AG10803 (cell line): ENCODE measurements around a stretch of chr10.

GRCh38 chr10:62681440-62681748, 123.1 kb upstream of the ADO start:
- RRBS: no CpG with 5 or more reads among the region's 5 CpGs

DNA sequence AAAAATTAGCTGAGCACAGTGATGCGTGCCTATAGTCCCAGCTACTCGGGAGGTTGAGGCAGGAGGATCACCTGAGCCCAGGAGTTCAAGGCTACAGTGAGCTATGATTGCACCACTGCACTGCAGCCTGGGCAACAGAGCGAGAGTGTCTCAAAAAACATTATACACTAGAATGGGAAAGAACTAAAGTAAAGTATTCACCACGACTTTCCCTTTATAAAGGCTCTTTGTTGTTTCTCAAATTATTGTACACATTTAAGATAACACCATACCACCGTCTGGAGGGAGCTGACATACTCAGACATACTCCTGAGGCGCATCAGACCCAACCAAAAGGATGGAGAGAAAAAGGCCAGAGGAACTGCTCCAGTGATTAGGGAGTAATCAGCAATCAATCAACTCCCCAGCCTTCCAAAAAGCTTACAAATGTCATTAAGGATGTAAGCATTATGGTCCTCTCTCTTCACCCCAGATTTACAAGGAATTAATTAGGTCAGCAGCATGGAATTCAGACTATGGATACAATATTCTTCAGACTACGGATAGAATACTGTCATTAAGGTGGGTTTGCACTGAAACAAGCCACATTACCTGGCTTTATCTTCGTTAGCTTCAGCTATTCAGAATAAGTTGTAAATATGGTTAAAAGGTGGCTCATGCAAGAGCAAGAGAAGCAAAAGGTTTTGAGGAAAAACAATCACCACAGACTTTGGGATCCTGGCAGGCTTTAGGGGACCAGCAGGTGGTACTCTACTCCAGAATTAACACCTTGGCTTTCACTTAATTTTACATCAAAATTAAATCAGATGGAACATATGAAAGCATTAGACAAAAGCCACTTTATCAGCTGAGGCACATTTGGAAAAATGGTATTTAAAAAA, 32.9 kb downstream of the NRBF2 start:
- RRBS: no CpG with 5 or more reads among the region's 8 CpGs

- RRBS: no CpG with 5 or more reads among the region's 2 CpGs
These were observed 56.0 kb downstream of the NRBF2 start for GRCh38 chr10:63188968-63189690.

DNA sequence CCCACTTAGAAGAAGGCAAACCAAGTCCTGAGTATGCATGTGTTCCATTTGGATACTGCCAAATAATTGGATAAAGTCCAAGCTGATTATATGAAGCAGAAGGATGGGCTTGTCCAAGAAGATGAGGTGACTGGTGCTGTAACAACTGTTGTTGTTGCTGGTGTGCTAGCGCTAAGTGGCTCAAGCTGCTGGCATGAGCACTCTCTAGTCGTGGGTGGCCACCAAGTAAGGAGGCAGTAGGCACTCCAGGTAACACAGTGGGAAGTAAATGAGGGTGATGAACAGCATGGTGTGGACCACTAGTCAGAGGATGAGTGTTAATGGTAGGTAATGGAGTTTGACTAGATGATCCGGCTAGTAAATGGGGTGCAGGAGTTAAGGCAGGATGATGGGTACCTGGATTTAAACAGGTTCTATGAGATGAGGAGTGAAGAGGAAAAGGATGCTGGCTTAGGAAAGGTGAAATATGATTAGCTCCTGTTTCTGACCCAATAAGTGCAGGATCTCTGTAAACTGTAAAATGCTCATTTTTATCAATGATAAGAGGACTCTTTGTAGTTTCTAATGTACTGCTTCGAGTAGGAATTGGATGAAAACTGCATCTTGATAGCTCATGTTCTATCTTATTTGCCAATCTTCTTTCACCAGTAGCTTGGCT, 80.5 kb downstream of the NRBF2 start:
- RRBS: no CpG with 5 or more reads among the region's 4 CpGs

DNA sequence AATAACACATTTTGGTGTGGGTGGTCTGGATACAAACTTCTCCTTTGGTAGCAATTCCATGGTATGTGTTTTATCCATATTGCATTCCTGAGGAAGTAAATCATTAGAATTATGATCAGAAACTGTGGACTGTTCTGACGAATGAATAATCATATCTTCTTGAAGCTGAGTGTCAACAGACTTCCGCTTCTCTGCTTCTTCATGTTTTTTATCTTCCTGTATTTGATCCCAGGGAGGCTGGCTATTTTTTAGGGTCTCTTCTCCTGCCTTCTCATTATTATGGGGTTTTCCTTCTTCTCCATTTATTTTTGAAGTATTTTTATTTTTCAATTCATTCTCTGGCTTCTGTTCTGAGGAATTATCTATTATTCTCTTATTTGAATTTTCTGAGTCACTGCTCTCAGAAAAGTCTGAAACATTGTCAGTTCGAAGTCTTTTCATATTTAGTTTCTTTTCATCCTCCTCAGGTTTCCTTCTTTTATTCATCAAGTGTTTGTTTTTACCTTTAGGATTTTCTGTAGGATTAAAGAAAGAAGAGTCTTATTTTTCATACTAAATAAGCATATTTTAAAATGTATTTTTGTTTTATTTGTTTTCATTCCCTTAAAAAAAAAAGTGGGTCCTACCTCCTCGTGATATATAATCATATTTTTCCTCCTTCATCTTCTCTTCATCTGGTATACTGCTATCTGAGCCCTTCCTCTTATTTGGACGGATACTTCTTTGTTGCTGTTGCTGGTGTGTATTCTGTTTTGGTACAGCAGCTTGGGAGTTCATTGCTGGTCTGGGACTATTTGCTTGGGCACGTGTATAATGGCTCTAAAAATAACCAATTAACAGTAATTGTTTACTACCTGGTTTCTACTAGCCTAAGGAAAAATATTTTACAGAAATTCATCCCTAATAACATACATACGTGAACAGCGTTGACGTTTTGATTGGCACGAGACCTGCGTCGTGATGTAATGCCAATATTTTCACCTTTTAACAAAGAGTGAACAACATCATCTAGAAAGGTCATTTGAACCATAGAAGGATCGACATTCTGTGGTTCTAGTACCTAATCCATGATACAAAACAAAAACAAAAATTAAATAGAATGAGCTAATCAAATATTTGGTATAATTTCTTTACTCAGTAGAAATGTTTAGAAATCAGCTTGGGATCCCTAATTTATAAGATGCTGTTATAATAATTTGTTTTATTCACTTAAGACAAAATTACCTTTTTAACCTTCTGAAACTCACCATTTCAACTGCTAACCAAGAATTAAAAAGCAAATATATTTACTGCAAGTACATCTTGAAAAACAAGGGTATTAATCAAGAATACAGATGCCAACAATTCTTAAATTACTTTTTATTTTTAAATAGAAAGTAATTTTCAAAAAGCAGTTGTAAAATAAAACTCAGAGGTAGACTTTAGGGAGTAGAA, 82.0 kb downstream of the NRBF2 start:
- RRBS: no CpG with 5 or more reads among the region's 13 CpGs

DNA sequence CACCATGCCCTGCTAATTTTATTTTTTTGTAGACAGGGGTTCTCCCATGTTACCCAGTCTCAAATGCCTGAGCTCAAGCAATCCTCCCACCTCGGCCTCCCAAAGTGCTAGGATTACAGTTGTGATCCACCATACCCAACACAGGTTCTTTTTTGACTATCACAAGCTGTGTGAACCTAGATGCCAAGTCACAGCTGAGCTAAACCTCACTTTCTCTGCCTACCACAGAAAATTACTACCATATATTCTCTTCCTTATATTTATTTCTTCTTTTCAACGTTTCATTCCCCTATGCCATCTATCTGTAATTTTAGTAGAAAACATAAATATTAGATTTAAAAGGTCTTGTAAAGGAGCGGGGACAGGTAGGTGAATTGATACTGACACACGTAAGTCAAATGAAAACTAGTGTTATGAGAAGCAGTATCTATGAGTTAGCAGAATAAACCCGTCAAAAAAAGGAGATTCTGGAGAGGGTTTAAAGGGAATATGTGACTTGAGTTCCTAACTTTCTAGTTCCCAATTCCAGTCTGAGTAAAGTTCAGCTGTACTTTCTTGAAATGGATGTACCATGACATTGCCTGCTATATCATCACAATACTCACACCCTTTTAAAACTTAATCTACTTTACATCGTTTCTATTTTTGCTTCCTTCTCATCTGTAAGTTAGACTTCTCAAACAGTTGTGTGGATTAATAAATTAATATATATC, 122.0 kb downstream of the NRBF2 start:
- RRBS: no CpG with 5 or more reads among the region's 6 CpGs

DNA sequence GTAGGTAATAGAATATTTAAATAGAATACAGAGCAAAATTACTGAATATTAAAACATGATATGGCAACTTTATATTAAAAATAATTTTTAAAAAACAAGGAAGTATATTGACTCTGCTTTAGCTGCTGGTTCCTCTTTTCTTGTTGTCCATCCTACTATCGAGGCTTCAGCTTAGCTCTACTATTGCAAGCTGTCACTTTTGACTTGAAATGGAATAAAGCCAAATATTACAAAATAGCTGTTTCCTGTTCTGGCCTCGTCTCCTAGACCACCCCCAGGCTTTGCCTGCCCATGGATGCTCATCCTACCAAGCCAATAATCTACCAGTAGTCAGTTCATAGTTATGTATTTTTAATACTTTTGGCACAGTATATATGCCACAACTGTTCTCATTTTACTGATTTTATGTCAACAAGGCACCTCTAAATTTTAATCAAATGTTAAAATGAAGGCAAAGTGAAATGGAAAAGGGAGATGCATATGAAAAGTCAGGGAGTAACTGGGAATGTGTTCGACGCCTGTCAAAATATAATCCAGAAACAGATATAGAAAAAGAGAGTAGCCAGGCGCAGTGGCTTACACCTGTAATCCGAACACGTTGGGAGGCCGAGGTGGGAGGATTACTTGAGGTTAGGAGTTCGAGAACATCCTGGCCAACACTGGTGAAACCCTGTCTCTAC, 123.4 kb downstream of the NRBF2 start:
- RRBS: no CpG with 5 or more reads among the region's 9 CpGs

- RRBS: no CpG with 5 or more reads among the region's 1 CpG
These were observed 140.4 kb downstream of the NRBF2 start for GRCh38 chr10:63273492-63274002.

GRCh38 chr10:63485237-63486016, 19.6 kb upstream of the JMJD1C start:
- RRBS: no CpG with 5 or more reads among the region's 3 CpGs

- RRBS: no CpG with 5 or more reads among the region's 2 CpGs
These were observed 20.9 kb upstream of the JMJD1C start for GRCh38 chr10:63486565-63487158.

DNA sequence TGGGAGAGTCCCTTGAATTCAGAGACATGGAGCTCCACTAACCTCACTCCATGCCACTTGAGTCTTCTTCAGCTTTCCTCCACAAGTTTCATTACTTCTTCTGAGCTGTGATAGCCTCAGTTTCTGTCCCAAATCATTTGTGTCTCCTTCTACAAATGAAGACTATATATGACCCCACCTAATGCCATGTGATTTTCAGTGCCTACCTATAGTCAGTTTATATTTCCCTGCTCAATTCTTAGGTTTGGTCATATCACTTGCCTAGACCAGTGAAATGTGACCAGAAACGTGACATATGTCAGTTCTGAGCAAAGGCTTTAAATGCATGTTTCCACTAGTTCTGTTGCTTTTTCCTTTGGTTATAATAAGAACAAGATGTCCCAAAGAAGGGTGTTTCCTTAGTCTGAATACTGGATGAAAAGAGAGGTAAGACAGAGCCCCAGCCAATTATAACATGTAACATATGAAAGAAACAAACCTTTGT, 24.6 kb upstream of the REEP3 start:
- RRBS: no CpG with 5 or more reads among the region's 1 CpG

DNA sequence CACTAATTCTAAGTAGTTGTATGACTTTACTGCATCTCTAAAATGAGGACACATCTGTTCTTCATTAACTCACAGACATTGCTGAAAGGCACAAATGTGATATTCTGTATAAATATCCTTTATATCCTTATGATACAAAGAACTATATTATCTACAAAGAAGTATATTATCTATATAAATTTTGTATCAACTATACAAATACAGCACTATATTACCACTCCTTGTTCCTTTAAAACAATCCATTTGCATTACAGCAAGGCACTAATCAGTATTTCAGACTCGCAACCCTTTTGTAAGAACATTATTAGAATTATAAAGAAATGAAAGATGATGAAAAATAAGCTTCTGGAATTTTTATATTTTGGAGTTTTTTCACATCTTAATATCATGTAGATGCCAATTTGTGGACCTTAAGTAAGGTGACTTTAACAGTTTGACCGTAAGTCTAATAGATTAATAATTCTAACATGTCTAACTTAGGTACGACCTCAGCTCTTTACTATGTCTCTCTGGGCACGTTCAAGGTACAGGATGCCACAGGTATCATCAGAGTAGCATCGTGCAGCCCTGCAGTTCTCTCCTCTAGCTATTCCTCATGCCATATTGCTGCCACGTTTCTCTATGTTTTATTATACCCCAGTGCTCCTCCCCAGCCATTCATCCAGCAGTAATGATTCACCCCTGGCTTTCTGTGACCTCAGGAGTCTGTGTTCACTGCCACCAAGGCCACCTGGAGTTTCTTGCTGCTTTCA, 21.4 kb downstream of the REEP3 start:
- RRBS: no CpG with 5 or more reads among the region's 6 CpGs

GRCh38 chr10:63609925-63610359, 88.7 kb downstream of the REEP3 start:
- RRBS: no CpG with 5 or more reads among the region's 3 CpGs

DNA sequence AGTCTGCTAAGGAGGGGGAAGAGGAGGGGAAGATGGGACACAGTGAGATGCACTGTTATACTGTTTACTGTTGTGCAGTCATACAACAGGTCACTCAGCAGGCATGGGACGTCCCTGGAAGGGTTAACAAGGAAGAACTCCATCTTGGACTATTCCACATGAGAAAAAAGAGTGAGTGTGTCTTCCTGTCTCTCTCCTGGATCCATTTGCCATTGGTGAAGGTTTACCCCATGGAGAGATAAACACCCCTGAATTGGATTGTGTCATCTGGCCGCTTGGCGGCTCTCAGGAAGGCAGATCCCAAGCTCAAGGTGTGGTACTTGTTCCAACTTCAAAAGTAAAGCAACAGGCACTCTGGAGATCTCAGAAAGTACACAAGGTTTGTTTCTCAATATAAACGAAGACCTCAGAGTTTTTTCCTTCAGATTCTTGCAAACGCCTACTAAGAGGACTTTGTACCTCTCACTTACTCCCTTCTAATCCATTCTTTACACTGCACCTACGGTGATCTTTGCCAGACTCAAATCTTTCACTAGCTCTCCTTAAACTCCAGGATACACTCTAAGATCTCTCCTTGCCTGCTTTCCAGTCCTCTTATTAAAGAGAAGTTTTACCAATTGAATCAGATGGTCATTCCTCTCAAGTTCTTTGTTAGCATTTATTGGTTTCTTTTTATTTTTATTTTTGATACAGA, 116.7 kb downstream of the REEP3 start:
- RRBS: no CpG with 5 or more reads among the region's 6 CpGs

DNA sequence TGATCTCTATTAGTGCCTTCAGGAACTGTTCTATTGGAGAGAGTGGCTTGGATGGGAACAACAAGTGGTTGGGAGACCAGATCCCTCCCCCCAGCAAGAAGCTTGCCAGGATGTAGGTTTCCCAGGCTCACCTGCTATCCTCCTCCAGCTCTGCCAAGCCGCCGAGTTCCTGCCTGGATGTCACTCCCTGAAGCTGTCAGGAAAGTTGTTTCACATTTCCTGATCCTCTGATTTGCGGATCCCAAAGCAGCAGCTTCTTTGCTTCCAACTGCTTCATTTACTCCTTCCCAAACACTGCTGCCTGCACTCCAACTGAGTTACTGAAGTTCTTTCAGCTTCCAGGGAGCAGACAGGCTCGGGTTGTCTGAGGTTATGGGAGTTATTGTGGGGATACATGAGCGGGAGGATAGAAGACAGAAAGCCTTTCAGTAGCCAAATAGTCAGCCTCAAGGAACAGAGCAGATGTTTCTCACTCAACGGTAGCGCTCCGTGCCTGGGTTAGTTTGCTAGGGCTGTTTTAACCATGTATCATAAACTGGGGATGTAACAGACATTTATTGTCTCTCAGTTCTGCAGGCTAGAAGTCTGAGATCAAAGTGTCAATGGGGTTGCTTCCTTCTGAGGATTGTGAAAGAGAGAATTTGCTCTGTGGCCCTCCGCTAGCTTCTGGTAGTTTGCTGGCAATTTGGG, 515.9 kb downstream of the REEP3 start:
- RRBS: no CpG with 5 or more reads among the region's 9 CpGs

GRCh38 chr10:64041009-64041613, 519.9 kb downstream of the REEP3 start:
- RRBS: no CpG with 5 or more reads among the region's 15 CpGs

DNA sequence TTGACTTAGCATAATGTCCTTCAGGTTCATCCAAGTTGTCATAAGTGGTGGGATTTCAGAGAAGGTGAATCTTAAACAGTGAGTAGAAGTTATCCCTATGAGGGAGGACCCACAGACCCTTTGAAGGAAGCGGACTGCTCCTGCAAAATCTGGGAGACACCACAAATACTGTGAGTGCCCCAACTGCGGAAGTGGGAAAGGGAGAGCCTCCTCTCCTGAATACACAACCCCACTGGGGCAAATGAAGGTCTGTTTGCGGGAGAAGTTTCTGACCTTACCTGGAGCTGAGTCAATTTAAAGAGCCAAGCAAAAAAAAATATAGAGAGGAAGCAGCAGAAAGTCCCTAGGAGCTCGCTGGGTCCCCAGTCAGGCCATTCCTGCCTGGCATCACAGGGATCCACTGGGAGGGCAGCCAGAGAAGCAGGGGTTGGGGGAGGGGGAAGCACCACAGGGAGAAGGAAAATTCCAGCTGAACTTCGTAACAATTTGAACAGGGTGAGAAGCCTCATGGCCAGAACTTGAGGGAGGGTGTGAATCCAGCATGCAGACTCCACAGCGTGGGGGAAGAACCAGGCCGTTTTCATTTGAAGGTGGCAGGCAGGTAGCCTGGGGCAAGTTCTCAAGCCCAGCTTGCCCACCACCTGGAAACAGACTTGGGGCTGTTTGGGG, 298.7 kb downstream of the LRRTM3 start:
- RRBS: no CpG with 5 or more reads among the region's 7 CpGs

DNA sequence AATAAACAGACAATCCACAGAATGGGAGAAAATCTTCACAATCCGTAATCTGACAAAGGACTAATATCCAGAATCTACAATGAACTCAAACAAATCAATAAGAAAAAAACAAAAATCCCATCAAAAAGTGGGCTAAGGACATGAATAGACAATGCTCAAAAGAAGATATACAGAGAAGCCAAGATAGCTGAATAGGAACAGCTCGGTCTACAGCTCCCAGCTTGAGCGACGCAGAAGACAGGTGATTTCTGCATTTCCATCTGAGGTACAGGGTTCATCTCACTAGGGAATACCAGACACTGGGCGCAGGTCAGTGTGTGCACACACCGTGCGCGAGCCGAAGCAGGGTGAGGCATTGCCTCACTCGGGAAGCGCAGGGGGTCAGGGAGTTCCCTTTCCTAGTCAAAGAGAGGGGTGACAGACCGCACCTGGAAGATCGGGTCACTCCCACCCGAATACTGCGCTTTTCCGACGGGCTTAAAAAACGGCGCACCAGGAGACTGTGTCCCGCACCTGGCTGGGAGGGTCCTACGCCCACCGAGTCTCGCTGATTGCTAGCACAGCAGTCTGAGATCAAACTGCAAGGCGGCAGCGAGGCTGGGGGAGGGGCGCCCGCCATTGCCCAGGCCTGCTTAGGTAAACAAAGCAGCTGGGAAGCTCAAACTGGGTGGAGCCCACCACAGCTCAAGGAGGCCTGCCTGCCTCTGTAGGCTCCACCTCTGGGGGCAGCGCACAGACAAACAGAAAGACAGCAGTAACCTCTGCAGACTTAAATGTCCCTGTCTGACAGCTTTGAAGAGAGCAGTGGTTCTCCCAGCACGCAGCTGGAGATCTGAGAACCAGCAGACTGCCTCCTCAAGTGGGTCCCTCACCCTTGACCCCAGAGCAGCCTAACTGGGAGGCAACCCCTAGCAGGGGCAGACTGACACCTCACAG, 304.9 kb downstream of the LRRTM3 start:
- RRBS: no CpG with 5 or more reads among the region's 29 CpGs

DNA sequence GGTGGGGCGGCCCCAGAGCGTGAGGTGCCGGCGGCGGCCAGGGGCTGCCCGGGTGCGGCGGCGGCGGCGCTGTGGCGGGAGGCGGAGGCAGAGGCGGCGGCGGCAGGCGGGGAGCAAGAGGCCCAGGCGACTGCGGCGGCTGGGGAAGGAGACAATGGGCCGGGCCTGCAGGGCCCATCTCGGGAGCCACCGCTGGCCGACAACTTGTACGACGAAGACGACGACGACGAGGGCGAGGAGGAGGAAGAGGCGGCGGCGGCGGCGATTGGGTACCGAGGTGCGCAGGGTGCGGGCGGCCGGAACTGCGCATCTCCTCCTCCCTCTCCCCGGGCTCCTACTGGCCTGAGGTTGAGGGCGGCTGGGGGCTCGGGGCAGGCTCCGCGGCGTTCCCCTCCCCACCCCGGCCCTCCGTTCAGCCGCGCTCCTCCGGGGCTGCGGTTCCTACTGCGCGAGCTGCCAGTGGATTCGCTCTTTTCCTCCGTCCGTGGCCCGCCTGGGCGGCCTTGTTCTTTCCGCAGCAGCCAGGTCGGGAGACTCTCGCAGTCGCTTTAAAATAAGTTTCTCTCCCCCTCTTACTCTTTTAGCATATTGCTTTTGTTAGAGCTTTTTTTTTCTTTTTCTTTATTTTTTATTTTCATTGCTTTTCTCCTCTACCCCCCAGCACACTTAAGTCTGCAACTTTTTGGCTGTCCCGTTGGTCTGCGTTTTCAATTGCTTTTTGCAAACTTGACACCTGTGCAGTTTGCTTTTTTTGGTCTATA, 599 bp downstream of the SIRT1 start:
- RRBS: under 1% methylated on average over 19 of the region's 67 CpGs